Kidney epithelial cell (primary cell): ENCODE data around the genes PRUNE1, BNIPL, PIP5K1A, SNX27 and RIIAD1.

DNA sequence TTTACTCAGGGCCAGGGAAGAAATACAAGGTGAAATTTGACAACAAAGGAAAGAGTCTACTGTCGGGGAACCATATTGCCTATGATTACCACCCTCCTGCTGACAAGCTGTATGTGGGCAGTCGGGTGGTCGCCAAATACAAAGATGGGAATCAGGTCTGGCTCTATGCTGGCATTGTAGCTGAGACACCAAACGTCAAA lies 16.6 kb downstream of the SETDB1 start:
- RAMPAGE, long total RNA = no peak
- RRBS = no CpG with 5 or more reads among the region's 4 CpGs

- RAMPAGE, long total RNA = no peak
- RRBS = 1% methylated on average over 19 of the region's 56 CpGs
These were observed at the start of gene PRUNE1 for GRCh38 chr1:151008060-151008890. TSS of gene PRUNE1 (plus strand) at chr1:151008449.

GRCh38 chr1:151013546-151014021 lies 5.3 kb downstream of the PRUNE1 start:
- RAMPAGE, long total RNA = no peak
- RRBS = no CpG with 5 or more reads among the region's 4 CpGs

- RAMPAGE, long total RNA = no peak
- RRBS = no CpG with 5 or more reads among the region's 7 CpGs
These were observed at the start of gene BNIPL for GRCh38 chr1:151036333-151036912. TSS of gene BNIPL (plus strand) at chr1:151036586.

DNA sequence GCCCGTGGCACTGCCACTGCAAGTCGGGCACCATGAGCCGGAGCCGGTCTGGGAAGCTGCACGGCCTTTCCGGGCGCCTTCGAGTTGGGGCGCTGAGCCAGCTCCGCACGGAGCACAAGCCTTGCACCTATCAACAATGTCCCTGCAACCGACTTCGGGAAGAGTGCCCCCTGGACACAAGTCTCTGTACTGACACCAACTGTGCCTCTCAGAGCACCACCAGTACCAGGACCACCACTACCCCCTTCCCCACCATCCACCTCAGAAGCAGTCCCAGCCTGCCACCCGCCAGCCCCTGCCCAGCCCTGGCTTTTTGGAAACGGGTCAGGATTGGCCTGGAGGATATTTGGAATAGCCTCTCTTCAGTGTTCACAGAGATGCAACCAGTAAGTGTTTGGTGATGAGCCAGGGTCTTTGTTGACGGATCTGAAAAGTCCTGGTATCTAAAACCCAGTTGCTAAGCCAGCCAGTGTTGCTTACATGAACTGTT lies 961 bp downstream of the C1orf56 start:
- RAMPAGE, long total RNA = no peak
- RRBS = no CpG with 5 or more reads among the region's 16 CpGs

GRCh38 chr1:151052334-151053273 lies 5.1 kb downstream of the C1orf56 start:
- RAMPAGE, long total RNA = no peak
- RRBS = no CpG with 5 or more reads among the region's 4 CpGs

- RAMPAGE, long total RNA = no peak
- RRBS = no CpG with 5 or more reads among the region's 3 CpGs
These were observed 1.7 kb downstream of the CDC42SE1 start for GRCh38 chr1:151057773-151058125.

DNA sequence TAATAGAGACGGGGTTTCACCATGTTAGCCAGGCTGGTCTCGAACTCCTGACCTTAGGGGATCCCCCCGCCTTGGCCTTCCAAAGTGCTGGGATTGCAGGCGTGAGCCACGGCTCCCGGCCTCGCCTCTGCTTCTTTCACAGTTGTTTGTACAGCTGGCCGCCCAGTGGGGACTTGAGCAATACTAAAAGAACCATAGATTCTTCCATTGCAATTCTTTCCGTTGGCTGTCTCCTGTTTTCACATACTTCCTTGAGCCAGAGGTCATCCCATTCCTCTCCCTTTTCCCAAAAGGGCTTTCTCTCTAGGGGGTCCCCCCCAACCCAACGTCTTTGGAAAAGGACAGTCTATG lies 1.1 kb downstream of the GABPB2 start:
- RAMPAGE, long total RNA = no peak
- RRBS = no CpG with 5 or more reads among the region's 10 CpGs

DNA sequence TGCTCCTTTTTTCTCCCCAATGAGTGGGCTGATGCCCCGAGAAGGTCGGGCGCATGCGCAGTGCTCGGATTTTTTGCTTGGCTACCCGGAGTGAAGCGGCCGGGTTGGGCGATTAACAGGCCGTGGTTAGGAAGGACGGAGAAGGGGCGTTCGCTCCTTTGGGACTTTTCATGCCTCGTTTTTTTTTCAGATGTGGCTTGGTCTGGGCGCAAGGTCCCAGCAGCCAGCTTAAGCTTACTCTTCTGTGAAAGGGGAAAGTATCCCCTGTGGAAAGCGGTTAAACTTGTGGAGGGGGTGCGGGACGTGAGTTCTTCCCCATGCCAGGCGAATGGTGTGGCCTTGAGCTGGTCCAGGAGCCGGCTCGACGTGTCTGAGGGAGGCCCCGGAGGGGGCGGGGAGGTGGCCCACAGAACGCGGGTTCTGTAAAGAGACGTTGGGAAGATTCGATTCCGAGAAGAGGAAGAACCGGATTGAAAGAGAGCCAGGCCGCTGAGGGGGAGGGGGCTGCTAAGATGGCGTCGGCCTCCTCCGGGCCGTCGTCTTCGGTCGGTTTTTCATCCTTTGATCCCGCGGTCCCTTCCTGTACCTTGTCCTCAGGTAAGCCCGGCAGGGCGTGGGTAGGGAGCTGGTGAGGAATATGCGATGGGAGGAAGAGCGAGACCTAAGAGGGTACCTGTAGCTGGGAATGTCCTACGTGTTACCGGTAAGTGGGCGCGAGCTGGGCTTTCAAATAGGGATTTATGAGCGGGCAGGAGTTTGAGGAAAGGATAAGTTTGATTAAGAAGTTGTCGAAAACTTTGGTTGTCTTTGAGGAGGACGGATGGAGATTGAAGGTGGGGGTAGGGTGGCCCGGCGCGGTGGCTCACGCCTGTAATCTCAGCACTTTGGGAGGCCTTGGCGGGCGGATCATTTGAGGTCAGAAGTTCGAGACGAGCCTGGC lies at the start of gene PIP5K1A:
PIP5K1A (plus strand) TSS at position 68 of the 940 bp plus-strand sequence.
- RAMPAGE, long total RNA = start-site peak on the plus strand centred at position 104 of the sequence, 53 bp wide, 265 and 523 reads in 2 replicates
- RRBS = 1% methylated on average over 14 of the region's 59 CpGs

DNA sequence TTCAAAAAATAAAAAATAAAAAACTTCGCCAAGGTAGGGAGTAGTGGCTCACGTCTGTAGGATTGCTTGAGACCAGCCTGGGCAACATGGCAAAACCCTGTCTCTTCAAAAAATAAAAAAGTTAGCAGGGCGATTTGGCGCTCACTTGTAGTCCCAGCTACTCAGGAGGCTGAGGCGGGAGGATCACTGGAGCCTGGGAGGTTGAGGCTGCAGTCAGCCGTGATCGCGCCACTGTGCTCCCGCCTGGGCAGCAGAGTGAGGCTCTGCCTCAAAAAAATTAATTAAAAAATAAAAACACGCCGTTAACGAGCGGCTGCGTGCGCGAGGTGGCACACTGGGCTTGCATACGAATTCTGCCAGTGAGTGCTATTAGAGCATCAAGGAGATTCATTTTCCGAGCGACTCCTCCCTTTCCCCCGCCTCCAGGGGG lies 1.2 kb upstream of the ZNF687 start:
- RAMPAGE, long total RNA = no peak
- RRBS = no CpG with 5 or more reads among the region's 20 CpGs

- RAMPAGE, long total RNA = start-site peak on the plus strand at chr1:151281502-151281616, 33 and 22 reads in 2 replicates
- RRBS = no CpG with 5 or more reads among the region's 47 CpGs
These were observed 628 bp upstream of the ZNF687 start for GRCh38 chr1:151281316-151282025.

GRCh38 chr1:151283216-151283703 lies 1.2 kb downstream of the ZNF687 start:
- RAMPAGE, long total RNA = no peak
- RRBS = no CpG with 5 or more reads among the region's 17 CpGs

DNA sequence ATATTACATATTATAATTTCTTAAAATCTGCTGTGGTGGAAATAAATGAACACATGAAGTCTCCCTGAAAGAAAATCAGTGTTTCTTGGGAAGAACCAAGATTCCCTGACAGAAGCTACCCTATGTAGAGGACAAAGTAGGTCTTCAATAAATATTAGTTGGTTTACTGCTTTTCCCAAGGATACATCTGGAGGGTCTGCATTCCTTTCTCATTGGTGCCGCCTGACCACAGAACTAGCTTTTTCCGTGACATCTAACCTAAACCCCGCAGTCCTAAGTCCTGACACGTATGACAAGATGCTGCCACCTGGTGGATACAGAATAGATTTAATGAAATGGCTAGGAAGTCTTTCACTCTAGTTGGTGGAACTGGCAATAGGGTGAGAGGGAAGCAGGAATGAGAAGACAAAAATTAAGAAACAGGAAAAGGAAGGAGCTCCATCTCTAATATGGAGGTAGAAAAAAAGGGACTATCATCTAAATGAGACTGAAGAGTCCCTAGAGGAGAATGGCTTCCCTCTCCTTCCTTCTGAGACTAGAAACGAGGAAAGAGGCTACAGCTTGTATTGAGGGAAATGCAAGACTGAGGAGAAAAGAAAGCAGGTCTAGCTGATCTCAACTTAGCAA lies 6.2 kb downstream of the RFX5 start:
- RAMPAGE, long total RNA = no peak
- RRBS = no CpG with 5 or more reads among the region's 5 CpGs

- RAMPAGE, long total RNA = no peak
- RRBS = no CpG with 5 or more reads among the region's 7 CpGs
These were observed 4.6 kb downstream of the RFX5 start for GRCh38 chr1:151342352-151342970.

DNA sequence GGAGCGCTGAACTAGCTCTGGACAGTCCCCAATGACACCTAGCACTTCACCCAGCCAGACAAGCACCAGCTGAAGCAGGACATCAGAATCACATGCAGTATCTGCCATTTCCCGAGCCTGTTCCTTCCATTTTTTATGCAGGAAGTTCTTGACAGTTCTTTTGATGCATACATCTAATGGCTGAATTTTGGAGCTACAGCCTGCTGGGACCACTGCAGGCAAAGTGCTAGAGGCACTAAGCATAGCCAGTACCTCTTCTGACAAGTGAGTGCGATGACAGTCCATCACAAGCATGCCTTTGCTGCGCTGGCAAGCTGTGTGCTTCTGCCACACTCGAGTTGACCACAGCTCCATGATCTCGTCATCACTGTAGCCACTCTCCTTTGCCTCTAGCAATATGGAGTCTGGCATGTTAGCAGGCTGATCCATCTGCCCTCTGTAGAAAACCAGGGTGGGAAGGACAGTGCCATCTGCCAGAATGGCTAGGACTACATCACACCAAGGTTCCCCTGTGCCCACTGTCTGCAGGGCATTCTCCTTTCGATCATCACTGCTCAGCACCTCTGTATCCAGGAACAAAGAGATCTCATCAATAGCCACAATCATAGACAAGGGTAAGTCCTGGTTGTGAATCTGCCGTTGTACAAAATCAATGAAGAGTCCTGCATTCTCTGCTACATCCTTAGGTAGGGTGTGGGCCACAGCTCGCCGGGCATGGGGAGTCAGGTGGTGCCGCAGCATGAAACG lies 5.9 kb downstream of the PSMB4 start:
- RAMPAGE, long total RNA = no peak
- RRBS = no CpG with 5 or more reads among the region's 12 CpGs

- RAMPAGE, long total RNA = no peak
- RRBS = no CpG with 5 or more reads among the region's 11 CpGs
These were observed 9.7 kb upstream of the TUFT1 start for GRCh38 chr1:151530370-151530790.

DNA sequence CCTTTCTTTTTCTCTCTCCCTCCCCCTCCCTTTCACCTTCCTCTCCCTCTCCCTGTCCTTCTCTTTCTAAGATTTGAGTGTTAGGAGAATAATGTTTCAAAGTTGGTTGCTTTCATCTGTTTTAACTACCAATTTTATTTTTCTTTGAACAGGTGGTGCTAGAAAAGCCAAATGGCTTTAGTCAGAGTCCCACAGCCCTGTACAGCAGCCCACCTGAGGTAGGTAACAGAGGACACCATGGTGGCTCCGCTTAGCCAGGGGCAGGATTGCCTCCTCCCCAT lies 25.8 kb downstream of the TUFT1 start:
- RAMPAGE, long total RNA = no peak
- RRBS = no CpG with 5 or more reads among the region's 1 CpG

DNA sequence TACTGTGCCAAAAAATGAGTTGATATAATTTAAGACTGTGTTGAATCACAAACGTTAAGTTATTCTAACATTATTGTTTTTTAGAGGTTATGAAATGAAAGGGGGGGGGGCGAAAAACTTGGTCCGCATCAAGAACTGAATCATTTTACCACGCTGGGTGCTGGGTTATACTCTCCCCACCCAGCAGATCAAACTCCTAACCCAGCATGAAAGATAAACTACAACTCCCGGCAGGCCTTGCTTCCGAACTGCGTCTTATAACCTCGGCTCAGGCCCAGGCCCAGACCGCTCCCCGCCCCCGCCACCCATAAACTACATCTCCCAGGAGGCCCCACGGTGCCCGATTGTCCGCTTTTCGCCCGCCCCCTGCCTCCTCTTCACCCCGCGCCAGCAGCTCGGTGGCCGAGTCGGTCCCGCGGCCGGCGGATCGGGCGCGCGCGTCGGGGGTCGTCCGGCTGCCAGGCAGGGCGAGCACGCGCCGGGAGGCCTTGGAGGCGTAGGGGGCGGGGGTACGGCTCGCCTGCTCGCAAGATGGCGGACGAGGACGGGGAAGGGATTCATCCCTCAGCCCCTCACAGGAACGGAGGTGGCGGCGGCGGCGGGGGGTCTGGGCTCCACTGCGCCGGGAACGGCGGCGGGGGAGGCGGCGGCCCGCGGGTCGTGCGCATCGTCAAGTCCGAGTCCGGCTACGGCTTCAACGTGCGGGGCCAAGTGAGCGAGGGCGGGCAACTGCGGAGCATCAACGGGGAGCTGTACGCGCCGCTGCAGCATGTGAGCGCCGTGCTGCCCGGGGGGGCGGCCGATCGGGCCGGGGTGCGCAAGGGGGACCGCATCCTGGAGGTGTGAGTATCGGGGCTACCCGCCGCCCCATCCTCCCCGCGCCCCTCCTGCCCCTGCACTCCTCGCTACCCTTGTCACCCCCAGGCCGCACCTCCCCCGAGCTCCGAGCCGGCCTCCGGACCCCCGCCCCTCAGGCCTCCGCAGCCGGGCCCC lies at the start of gene SNX27:
SNX27 (plus strand) TSS at position 380 of the 993 bp plus-strand sequence.
- RAMPAGE, long total RNA = no peak
- RRBS = 3% methylated on average over 14 of the region's 97 CpGs

DNA sequence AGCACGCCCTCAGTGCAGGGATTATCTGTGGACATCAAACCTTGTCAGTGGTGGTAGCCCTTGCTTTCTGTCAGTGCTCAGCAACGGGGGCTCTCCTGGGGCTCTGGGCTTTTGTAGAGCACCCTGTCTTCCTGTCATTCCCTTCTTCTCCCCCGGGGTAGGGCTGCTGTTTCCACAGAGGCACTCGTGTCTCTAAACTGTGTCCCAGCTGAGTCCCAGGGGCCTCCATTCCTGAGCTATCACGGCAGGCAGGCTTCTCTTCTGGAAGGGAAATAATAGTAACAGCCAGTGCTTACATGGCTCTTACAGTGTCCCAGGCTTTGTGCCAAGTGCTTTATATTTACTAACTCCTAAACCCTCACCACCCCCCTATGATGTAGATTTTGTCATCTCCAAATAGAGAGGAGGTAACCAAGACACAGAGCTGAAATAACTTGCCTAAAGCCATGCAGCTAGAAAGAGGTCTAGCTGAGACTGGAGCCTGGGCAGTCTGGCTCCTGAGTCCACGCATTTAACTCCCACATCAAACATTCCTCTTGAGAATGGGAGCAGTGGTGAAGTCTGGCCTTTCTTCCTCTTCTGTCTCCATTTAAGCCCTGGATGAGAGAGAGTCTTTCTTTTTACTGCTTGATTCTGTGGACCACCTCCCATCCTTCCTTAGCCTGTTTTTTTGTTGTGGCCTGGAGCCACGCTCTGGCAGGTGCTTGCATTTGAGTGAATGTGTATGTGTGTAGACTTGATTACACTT lies 1.5 kb upstream of the CELF3 start:
- RAMPAGE, long total RNA = no peak
- RRBS = no CpG with 5 or more reads among the region's 7 CpGs

- RAMPAGE, long total RNA = no peak
- RRBS = 1% methylated on average over 13 of the region's 43 CpGs
These were observed at the start of gene RIIAD1 for GRCh38 chr1:151720976-151721780. TSS of gene RIIAD1 (plus strand) at chr1:151721522.